Epithelial cell of proximal tubule (primary cell): ENCODE data around the gene ABI3BP.

DNA sequence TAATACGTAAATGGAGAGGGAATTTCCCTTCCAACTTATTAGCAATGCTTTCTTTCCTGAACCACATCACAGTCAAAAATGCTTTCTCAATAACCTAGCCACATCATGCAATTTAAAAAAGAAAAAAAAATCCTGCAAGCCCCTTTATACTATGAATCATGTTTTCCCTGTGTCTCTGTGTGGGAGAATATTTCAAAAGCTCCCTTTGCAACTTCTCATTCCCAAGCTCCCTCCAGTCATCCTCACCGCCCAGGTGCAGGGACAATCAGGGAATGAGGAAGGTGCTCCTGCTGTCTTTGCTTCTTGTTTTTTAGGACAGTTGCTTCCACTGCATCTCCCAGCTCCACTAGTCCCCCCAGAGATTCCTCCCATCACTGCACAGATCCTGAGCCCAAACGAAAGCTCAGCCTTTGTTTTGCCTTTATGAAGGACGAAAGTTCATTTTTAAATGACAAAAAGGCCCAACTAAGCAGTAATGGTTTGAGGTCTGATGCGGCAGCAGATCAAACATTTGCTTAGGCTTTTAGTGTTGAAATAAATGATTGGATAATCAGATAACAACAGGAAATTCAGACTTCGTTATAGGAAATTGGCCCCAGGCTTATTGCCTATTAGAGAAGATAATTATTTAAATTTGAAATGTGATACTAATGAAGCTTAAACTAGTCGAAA is 47.8 kb upstream of the ADGRG7 start:
- RAMPAGE, long total RNA, result no peak
- RRBS, result no CpG with 5 or more reads among the region's 7 CpGs

DNA sequence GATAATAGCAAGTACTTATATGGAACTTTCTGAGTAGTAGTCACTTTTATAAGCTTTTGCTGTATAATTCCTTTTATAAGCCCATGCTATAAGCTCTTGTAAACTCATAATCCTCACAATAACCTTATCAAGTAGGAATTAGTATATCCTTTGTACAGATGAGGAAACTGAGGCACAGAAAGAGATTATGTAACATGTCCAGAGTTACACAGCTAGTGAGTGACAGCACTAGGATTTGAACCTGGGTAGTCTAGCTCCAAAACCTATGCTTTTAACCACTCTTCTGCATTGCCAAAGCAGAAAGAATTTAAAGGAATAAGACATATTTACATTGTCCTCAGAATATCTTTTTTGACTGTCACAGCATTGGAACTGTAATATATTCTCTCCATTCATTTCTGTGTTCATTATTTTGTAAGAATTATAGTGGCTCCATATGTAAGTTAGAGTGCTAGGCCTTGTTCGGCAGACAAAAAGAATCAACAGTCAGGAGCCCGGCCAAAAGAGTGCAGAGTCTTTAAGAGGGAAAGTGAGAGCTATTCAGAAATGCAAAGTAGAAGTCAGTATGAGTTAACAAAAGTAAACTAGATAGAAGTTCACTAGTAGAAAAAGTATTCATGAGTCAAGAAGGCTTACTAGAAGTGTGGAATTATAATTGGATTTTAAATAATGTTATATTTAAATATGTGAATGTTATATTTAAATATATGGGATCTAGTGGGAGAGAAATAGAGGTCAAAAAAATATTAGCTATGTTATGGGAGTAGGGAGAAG is 26.2 kb downstream of the TFG start:
- RAMPAGE, long total RNA, result no peak
- RRBS, result no CpG with 5 or more reads among the region's 2 CpGs

- RAMPAGE, long total RNA, result no peak
- RRBS, result no CpG with 5 or more reads among the region's 6 CpGs
These were observed at the start of gene ABI3BP for GRCh38 chr3:100993111-100993760. Gene ABI3BP (minus strand): TSS chr3:100993421.

DNA sequence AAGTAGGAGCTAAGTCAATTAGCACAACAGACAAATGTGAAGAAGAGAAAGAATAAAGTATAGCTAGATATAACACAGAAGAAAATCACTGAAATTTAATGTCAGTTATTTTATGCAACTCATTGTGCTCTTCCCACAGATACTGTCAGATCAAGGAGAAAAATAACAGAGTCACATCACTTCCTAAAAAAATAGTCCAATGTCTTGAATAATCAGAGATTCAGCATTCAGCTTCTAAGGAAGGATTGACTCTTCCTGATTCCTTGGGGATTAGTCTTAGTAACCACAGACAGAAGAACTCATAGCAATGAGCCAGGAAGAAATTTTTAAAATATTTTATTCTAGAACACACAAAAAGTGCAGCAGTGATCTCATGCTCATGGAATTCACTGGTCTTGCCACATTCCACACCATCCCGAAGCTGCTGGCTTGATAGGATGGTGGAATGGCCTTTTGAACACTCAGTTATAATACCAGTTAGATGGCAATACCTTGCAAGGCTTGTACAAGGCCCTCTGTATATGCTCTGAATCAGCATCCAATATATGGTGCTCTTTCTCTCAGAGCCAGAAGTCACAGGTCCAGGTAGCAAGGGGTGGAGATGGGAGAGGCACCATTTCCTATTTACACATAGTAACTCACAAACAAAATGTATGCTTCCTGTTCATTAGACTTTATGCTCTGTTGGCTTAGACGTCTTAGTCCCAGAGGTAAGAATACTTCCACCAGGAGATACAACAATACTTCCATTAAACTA is 43.0 kb upstream of the ABI3BP start:
- RAMPAGE, long total RNA, result no peak
- RRBS, result no CpG with 5 or more reads among the region's 2 CpGs

- RAMPAGE, long total RNA, result no peak
- RRBS, result 1% methylated on average over 30 of the region's 55 CpGs
These were observed 547 bp downstream of the NFKBIZ start for GRCh38 chr3:101849782-101850340.

- RAMPAGE, long total RNA, result no peak
- RRBS, result no CpG with 5 or more reads among the region's 6 CpGs
These were observed 2.7 kb downstream of the NFKBIZ start for GRCh38 chr3:101851639-101852818.

- RAMPAGE, long total RNA, result no peak
- RRBS, result no CpG with 5 or more reads among the region's 6 CpGs
These were observed 238.4 kb downstream of the ZPLD1 start for GRCh38 chr3:102673143-102673640.

DNA sequence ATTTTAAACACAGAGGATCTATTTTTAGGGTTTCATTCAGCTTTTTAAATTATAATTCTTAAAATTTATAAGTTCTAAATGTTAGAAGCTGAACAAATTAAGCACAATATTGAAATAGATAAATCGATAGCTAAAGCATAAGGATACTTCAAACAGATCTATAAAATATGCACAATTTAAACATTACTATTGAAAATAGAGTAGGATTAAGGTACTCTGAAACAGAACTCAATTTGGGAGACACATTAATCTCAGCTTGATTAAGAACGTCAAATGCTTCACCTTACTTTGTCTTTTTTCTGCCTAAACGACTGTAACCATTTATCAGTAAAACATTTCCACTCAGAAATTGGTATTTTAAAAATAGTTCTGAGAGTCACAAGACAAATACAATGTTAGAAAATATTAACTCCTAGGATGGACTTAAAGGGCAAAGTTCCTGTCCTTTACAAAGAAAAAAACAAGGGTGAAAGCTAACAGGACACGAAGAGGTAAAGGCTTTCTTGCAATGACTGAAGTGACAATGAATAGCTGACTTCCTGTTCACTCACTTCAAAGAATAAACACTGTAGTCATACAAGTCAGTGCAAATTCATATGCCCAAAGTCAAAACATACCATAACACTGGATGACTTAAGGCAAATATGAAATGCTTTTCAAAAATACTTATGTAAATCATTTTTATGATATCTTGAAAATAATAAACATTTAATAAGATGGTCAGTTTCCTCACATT is 1389.9 kb upstream of the ALCAM start:
- RAMPAGE, long total RNA, result no peak
- RRBS, result no CpG with 5 or more reads among the region's 4 CpGs

DNA sequence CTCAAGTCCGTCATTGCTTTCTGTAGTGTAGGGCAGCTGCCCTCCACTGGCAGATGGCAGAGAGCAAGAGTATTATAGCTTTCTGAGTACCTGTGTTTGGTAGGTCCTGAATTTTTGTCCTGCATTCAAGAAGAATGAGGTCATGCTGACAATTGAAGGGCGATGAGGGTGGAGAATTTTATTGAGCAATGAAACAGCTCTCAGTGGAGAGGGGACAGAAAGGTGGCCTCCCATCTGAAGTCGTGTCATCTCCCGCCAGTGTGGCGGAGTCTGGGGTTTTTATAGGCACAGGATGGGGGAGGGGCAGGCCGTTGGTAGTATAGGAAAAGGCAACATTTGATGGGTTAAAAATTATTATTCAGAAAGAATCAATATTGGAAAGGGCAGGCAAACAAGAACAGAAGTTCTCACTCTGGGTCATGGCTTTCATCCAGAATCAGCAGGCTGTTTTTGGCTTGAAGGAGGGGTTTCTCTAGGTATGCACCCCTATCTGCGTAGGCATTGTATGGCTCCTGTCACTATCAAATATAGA is 1239.7 kb upstream of the ALCAM start:
- RAMPAGE, long total RNA, result no peak
- RRBS, result no CpG with 5 or more reads among the region's 7 CpGs

DNA sequence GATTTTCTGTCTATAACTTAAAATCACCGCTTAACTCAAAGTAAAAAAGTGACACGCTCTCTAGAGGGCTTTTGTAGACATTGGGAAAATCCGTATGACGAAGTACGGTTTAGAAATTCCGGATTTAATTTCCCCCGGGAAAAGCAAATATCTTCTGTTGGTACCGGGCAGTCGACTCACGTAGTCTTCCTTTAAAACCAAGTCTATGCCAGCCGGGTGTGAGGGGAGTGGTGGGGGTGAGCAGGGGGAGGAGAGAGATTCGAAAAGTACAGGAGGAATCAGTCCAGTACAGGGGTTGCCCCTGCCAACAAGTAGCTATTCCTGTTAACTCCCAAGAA is 771 bp upstream of the ALCAM start:
- RAMPAGE, long total RNA, result no peak
- RRBS, result no CpG with 5 or more reads among the region's 12 CpGs

DNA sequence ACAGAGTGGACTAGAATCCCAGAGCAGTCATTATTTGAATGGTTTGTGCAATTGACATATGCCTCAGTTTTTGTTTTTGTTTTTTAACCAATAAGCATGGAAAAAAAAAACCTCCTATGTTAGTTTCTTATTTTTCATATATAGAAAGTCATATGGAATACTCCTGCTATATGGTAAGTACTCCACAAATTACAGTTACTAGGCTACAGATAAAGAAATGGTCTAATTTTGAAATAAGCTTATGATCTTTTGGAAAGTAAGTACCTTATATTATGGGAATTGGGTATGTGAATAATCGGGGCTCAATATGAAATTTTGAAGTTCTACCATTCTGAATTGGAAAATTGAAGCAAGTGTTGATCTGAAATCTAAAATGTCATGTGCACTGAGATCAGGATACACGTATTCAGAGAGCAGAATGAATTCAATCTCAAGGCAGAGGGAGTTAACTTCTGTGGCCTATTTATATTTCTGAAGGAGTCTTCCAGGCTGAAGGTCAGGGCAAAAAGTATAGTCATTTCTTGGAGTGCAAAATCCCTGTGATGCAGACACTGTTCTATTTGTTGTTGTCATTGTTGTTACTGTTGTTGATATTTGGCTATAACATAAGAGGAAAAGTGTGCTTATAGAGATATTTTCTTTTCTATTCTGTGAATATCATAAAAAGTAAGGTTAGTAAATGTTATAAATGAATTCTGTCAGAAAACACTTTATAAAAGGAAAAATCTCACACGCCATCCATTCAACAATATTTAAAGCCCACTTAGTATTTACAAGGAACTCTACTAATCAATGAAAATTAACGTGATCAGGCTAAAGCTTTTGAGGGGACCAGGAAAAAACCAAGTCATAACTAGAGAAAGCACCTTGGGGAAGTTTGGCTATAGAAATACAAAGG is 72.9 kb downstream of the ALCAM start:
- RAMPAGE, long total RNA, result no peak
- RRBS, result no CpG with 5 or more reads among the region's 4 CpGs

GRCh38 chr3:105539844-105540323 is 173.2 kb downstream of the ALCAM start:
- RAMPAGE, long total RNA, result no peak
- RRBS, result no CpG with 5 or more reads among the region's 3 CpGs

- RAMPAGE, long total RNA, result no peak
- RRBS, result no CpG with 5 or more reads among the region's 6 CpGs
These were observed 109.5 kb downstream of the CBLB start for GRCh38 chr3:105759262-105759705.

- RAMPAGE, long total RNA, result no peak
- RRBS, result no CpG with 5 or more reads among the region's 3 CpGs
These were observed 76.3 kb downstream of the CBLB start for GRCh38 chr3:105792594-105792820.

- RAMPAGE, long total RNA, result no peak
- RRBS, result no CpG with 5 or more reads among the region's 7 CpGs
These were observed 14.8 kb downstream of the CBLB start for GRCh38 chr3:105853852-105854620.

GRCh38 chr3:105862394-105862818 is 6.4 kb downstream of the CBLB start:
- RAMPAGE, long total RNA, result no peak

GRCh38 chr3:105962466-105962880 is 93.7 kb upstream of the CBLB start:
- RAMPAGE, long total RNA, result no peak
- RRBS, result no CpG with 5 or more reads among the region's 7 CpGs

DNA sequence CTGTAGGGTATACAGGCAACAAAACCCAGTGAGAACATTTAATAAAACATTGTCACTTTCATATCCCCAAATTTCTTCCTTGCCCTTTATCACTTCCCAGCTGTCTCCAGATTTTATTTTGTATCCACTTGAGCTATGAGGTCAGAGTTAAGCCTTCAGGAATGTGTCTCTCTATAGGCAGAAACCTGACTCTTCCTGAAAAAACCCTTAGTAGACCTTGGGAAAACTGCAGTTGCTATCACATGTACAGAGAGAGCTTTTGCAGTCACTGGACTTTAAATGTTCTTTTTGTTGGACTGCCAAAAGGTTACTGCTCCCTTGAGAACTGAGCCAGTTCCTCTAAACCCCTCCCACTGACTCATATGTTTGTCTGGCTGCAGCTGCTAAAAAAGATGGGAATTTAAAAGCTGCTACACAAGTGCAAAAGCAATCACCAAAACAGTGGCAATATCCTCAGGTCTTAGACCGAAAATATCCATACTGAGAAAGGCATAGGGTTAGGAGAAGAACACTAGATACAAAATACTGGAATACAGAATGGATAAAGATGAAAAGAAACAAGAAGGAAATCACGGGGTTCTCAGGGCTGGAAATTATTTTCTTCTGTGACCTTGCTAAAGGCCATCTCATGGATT is 169.1 kb upstream of the CCDC54 start:
- RAMPAGE, long total RNA, result no peak
- RRBS, result no CpG with 5 or more reads among the region's 2 CpGs

- RAMPAGE, long total RNA, result no peak
- RRBS, result no CpG with 5 or more reads among the region's 9 CpGs
These were observed 135.9 kb upstream of the CCDC54 start for GRCh38 chr3:107241197-107241843.

GRCh38 chr3:107264831-107265404 is 112.3 kb upstream of the CCDC54 start:
- RAMPAGE, long total RNA, result no peak
- RRBS, result no CpG with 5 or more reads among the region's 10 CpGs